NT2/D1 (cell line): ENCODE measurements around a stretch of chr20.

DNA sequence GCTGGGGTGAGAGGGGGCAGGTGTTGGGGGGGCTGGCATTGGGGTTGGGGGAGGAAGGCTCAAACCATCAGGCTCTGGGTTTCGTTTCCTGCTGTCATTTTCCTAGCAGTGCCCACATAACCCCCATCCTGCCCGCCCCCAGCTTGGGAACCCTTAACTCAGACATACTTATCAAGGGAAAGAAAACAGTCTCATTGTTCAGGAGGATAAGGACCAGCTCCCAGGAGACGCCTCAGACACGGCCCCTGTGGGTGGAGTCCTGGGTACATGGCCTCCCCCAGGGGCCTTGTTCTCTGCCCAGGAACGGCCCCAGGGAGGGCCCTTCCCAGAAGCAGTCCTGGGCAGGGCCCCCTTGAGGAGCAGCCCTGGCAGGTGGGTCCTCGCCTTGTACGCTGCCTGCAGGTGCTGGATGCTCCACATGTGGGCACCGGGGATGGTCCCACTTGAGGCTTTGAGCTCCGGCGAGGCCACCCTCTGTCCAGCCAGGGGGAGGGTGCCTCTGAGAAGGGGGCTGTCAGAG is 4.5 kb upstream of the GATA5 start:
- RRBS, 2 experiments, result no CpG with 5 or more reads among the region's 10 CpGs

- RRBS, 2 experiments, result no CpG with 5 or more reads among the region's 4 CpGs
These were observed 33.9 kb upstream of the GATA5 start for GRCh38 chr20:62509659-62510067.

GRCh38 chr20:62558420-62559191 is 82.8 kb upstream of the GATA5 start:
- RRBS, 2 experiments, result 5 to 83% methylated on average over 5 of the region's 24 CpGs

- RRBS, 2 experiments, result no CpG with 5 or more reads among the region's 42 CpGs
These were observed 46.7 kb upstream of the SLCO4A1 start for GRCh38 chr20:62595281-62596281.

- RRBS, 2 experiments, result no CpG with 5 or more reads among the region's 6 CpGs
These were observed 36.3 kb upstream of the SLCO4A1 start for GRCh38 chr20:62605994-62606459.

GRCh38 chr20:62717988-62718597 is 9.5 kb downstream of the NTSR1 start:
- RRBS, 2 experiments, result no CpG with 5 or more reads among the region's 28 CpGs

- RRBS, 2 experiments, result no CpG with 5 or more reads among the region's 25 CpGs
These were observed 19.7 kb upstream of the MRGBP start for GRCh38 chr20:62776281-62777349.

GRCh38 chr20:62796942-62797256 is 626 bp downstream of the MRGBP start:
- RRBS, 2 experiments, result no CpG with 5 or more reads among the region's 13 CpGs

DNA sequence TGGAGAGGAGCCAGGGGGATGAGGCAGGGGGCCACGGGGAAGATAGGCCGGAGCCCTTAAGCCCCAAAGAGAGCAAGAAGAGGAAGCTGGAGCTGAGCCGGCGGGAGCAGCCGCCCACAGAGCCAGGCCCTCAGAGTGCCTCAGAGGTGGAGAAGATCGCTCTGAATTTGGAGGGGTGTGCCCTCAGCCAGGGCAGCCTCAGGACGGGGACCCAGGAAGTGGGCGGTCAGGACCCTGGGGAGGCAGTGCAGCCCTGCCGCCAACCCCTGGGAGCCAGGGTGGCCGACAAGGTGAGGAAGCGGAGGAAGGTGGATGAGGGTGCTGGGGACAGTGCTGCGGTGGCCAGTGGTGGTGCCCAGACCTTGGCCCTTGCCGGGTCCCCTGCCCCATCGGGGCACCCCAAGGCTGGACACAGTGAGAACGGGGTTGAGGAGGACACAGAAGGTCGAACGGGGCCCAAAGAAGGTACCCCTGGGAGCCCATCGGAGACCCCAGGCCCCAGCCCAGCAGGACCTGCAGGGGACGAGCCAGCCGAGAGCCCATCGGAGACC is 4.1 kb upstream of the COL9A3 start:
- RRBS, 2 experiments, result no CpG with 5 or more reads among the region's 21 CpGs

DNA sequence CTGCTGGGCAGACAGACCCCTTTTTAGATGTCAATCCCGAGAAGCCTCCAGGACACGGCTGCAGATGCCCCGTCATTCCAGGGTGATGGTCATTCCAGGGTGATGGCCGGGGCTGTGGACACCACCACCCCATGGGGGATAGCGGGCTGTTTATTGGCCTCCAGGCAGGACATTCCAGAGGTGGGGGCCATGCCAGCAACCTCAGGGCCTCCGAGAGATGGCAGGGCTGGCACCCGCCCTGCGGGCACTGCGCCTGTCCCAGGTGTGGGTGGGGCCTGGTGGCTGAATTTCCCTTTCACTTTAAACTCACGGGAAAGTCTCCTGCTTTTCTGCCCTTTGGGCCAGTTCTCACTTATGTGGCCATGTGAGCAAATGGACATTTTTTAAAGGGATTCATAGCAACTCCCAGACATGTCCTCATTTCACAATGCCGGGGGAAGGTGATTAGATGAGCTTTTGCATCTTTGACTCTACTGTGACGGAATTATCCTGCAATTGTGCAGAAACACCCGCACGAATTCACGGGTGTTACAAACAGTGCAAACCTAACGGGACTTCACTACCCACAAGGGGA is 14.6 kb downstream of the COL9A3 start:
- RRBS, 2 experiments, result no CpG with 5 or more reads among the region's 16 CpGs

GRCh38 chr20:62872234-62872604 is 10.6 kb upstream of the TCFL5 start:
- RRBS, 2 experiments, result no CpG with 5 or more reads among the region's 13 CpGs

- RRBS, 2 experiments, result no CpG with 5 or more reads among the region's 14 CpGs
These were observed 12.6 kb upstream of the TCFL5 start for GRCh38 chr20:62874139-62874661.

- RRBS, 2 experiments, result 91 to 94% methylated on average over 27 to 28 of the region's 79 CpGs
These were observed 18.0 kb upstream of the TCFL5 start for GRCh38 chr20:62879350-62880355.

DNA sequence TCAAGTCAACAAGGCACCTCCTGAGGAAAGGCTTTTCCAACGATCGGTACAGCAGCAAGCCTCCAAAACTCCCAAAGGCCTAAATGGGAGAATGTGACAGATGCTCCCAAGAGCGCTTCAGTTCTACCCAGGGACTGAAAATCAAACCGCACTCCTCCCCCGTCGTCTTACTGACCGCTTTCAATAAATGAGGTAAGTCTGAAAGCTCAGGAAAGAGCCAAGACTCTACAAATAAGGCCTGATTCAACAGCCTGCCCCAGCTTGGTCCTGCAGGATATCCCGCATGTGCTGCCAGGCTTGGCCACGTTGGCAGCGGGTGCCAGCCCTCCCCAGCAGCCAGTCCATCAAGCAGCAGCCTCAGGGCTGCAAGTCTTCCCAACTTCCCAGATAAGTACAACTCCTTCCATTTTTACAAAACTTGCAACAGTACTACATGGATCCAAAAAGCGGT is 28.3 kb downstream of the DIDO1 start:
- RRBS, 2 experiments, result no CpG with 5 or more reads among the region's 11 CpGs

- RRBS, 2 experiments, result no CpG with 5 or more reads among the region's 9 CpGs
These were observed 24.5 kb downstream of the DIDO1 start for GRCh38 chr20:62901869-62902176.

GRCh38 chr20:62936770-62937228 is 1.1 kb upstream of the GID8 start:
- RRBS, 2 experiments, result no CpG with 5 or more reads among the region's 20 CpGs

DNA sequence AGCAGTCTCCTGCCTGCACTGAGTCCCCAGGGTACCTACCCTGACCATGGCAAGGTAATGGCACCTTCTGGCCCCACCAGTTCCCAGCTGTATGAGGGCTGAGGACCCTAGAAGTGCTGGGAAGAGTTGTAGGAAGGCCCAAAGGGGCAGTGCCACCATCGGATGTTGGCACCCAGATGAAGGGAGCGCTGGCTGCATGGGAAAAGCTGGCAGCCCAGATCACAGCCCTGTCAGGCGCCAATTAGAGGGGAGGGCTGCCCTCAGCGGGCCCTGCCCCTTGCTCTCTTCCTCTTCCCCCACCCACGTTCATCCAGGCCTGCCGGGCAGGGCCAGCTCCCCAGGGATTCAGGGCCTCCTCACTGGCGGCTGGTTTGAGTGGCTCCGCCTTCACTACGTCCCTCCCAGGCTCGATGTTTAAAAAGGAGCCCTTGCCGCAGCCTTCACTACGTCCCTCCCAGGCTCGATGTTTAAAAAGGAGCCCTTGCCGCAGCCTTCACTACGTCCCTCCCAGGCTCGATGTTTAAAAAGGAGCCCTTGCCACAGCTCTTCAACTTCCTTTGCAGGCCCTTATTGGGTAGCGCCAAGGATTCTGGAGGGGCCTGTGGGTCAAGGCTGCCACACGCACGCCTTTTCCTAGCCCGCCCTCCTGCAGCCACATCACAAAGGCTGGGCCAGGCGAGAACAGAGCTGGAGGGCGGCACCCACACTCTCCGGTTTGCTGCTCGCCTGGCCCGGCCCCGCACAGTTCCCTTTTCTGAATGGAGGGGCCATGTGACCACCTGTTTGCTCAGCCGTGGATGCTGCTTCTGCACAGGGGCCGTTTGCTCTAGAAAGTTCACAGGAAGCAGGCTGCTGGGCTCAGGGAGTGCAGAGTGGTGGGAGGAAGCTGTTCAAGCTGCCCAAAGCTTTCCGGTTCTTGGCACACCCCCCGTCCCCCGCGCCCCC is 1.4 kb downstream of the SLC17A9 start:
- RRBS, 2 experiments, result no CpG with 5 or more reads among the region's 32 CpGs

GRCh38 chr20:62977455-62978372 is 25.2 kb downstream of the SLC17A9 start:
- RRBS, 2 experiments, result no CpG with 5 or more reads among the region's 37 CpGs

- RRBS, 2 experiments, result 1 to 3% methylated on average over 56 to 67 of the region's 132 CpGs
These were observed 95.3 kb upstream of the BHLHE23 start for GRCh38 chr20:63101647-63102968.

GRCh38 chr20:63178008-63178412 is 37.9 kb downstream of the YTHDF1 start:
- RRBS, 2 experiments, result no CpG with 5 or more reads among the region's 50 CpGs